ENCODE results near the genes INO80E, MYL11, ZNF747 and FBRS.

GRCh38 chr16:29877001-29877244, 13.9 kb upstream of the CDIPT start:
- PRO-cap, 2 experiments = peak in 1 of 2 experiments; most common minus-strand start chr16:29877051 (in 1)

- PRO-cap, 2 experiments = no peak in any of the 2 experiments
Observed at GRCh38 chr16:29922426-29922906, 3.6 kb downstream of the KCTD13 start.

- PRO-cap, 2 experiments = no peak in any of the 2 experiments
Observed at GRCh38 chr16:29922982-29923472, 3.0 kb downstream of the KCTD13 start.

DNA sequence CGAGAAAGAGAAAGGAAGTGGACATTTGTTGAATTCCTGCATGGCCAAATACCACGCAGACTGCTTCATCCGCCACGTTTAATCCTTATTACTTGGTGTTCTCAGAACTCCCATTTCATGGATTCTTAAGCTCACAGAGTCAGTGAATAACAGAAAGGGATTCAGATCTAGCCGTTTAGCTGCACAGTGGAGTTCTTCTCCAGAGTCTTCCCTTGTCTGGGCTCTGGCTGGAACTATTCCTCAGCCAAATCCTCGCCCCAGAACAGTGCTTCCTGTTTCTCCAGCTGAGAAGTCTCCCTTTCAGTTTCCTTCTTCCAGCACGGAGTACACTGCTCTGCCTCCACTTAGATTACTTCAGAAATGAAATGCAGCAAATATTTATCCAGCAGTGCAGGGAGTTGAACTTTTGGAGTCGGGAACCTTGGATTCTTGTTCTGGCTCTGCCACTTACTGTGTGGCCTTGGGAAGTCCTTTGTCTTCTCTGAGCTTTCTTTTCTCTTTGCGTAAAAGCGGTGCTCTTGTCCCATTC, 745 bp downstream of the TMEM219 start:
- PRO-cap, 2 experiments = peak in 1 of 2 experiments; most common minus-strand start position 351 of the sequence (in 1)

DNA sequence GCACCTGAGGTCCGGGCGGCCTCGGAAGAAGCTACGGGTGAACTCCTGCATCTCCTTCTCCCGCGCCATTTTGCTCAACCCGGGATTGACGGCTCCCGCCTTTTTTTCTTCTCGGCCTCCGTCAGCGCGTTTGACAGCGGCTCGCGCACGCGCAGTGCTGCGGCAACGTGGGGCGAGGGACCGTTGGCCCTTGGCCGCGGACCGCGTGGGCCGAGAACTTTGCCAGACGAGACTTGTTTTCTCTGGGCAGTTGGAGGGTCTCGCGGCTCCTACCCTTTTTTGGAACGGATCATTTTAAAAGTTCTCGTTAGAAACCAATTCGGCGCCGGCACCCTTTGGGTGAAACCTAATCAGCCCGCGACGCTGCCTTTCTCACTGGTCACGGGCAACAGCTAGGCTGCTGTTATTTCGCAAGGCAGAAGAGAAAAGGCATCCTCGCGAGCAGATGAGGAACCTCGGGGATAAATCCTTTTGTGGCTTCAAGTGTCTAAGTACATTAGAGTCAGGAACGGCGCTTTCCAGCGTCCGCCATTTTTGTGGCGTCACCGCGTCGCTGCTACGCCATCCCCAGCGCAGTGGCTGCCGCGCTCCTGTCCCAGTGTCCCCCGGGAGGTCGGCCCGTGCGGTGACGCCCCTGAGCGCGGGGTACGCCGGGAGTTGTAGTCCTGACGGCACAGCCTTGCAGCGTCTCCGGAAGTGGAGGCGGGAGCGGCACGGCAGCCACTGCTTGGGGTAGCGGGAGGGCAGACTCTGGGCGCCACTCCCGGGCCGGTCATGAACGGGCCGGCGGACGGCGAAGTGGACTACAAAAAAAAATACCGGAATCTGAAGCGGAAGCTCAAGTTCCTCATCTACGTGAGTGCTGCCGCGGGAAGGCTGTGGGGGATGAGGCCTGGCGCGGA, at the start of gene INO80E:
Gene INO80E, plus strand, starts transcription at position 705 of the 902 bp plus-strand sequence.
- PRO-cap, 2 experiments = peak in 2 of 2 experiments; most common plus-strand start position 687 of the sequence (in 2); most common minus-strand start position 536 of the sequence (in 2)

- PRO-cap, 2 experiments = no peak in any of the 2 experiments
Observed at GRCh38 chr16:29996718-29997195, 716 bp downstream of the INO80E start.

- PRO-cap, 2 experiments = no peak in any of the 2 experiments
Observed at GRCh38 chr16:30358063-30358658, 3.1 kb upstream of the CD2BP2 start.

DNA sequence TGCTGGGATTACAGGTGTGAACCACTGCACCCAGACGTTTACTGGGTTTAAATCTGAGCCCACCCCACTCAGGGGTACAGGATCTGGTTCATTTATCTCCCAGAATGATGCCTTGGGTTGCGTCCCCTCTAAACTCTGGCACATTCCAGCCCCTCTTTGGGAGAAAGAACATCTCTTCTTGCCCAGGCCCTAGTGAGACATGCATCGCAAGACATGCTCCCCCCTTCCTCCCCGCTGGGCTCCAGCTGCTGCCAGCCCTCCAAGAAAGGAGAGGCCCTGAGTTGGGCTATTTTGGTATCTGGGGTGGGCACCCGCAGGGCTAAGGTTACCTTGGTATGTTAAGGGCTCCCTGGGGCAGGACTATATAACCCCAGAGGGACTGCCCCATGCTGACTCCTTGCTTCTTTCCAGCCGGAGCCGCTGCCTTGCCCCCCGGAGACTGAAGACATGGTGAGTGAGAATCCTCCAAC, at the start of gene MYL11:
Gene MYL11, plus strand, starts transcription at position 392 of the 470 bp plus-strand sequence.
- PRO-cap, 2 experiments = no peak in any of the 2 experiments

- PRO-cap, 2 experiments = peak in 1 of 2 experiments; most common plus-strand start chr16:30395935 (in 1); most common minus-strand start chr16:30395956 (in 1)
Observed at GRCh38 chr16:30395849-30396478, 744 bp downstream of the ZNF48 start.

DNA sequence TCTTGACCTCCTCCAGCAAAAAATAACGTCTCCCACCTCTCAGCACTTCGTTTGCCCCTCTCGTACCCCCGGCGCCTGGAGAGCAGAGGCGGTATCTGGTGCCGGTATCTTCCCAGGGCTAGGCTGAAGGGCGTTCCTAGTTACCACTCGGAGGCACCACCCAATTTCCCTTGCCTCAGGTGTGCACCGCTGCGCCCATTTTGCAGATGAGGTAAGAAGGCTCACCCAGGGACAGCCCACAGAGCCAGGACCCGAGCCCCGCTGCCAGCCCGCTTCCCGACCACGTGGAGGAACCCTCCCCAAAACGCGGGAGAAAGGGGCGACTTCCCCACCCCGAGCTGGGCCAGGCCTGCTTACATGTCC, 326 bp downstream of the DCTPP1 start:
- PRO-cap, 2 experiments = no peak in any of the 2 experiments

- PRO-cap, 2 experiments = peak in 2 of 2 experiments; most common plus-strand start chr16:30446067 (in 2)
Observed at GRCh38 chr16:30445963-30446335, 275 bp upstream of the SEPHS2 start.

DNA sequence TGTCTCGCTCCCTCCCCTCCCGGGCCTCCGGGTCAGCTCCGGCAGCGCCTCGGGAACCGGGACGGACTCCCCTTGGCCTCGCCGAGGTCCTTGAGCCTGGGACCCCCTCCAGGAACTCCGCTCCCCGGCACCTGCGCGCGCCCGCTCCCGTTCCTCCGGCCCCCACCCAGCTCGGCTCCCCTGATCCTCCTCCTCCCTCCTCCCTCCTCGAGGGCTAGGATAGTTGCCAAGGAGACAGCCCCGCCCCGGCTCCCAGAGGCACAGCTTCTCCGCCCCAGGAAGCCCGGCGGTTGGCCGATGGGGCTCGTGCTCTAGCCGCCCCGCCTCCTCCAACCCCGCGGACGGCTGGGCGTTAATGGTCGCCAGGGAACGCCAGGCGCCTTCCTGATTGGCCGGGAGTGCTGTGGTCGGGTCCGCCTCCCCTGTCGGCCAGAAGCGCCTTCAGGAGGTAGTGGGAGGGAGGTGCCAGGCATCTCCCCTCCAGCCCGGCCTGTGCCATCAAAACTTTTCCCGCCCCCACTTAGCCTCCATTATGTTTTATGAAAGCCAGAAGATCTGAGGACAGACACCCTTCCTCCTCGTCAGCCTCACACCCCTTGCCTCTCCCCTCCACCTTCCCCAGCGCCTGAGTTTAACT, 887 bp upstream of the ZNF768 start:
- PRO-cap, 2 experiments = peak in 2 of 2 experiments; most common plus-strand start position 395 of the sequence (in 1); most common minus-strand start position 157 of the sequence (in 1)

DNA sequence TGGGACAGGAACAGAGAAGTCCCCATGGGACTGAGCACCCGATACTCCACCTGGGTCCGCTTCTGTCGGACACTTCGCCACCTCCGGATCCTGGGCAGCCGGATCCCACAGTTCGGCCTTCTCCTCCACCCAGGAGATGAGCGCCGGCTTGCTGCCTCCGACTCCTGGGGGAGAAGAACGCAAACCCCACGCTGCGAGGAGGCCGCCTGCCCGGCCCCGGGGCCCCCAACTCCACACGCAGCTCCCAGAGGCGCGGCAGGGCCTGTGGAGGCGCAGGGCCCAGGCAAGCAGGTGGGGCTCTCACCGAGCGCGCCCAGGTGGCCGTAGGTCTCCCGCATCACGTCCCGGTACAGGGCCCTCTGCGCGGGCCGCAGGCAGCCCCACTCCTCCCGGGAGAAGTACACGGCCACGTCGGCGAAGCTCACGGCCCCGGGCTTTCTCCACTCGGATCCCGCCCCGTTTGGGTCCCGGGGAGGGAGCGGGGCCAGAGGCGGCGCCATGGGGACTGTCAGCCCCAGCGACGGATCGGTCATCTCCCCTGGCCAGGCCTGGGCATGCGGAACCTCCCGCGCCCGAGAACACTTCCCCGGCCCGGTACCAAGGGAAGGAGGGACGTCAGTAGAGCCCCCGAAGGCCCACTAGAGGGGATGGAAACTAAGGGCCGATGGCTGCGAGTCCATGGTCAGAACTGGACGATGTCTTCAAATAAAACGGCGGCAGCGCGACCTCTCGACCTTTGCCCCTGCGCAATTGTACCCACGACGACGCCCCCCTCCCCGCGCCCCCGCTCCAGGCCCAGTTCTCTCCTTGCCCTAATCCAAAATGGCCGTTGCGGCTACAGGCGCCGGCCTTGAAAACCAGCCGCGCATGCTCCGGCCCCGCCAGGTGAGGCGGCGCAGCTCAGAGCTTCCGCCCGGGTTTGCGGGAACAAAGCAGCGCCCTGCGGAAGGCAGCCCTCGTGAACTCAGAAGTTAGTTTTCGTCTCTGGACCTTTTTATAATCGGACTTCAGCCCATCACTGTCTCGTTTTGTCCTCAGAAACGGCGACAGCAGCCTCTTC, at the start of gene ZNF747:
Gene ZNF747, minus strand, starts transcription at position 712 of the 1,060 bp plus-strand sequence.
- PRO-cap, 2 experiments = peak in 2 of 2 experiments; most common plus-strand start position 916 of the sequence (in 2); most common minus-strand start position 462 of the sequence (in 2)

- PRO-cap, 2 experiments = peak in 2 of 2 experiments; most common minus-strand start chr16:30657896 (in 1)
Observed at GRCh38 chr16:30657052-30658244, 783 bp upstream of the FBRS start.

GRCh38 chr16:30658331-30658552, at the start of gene FBRS:
Gene FBRS, plus strand, starts transcription at chr16:30658431.
- PRO-cap, 2 experiments = peak in 2 of 2 experiments; most common plus-strand start chr16:30658425 (in 2)

DNA sequence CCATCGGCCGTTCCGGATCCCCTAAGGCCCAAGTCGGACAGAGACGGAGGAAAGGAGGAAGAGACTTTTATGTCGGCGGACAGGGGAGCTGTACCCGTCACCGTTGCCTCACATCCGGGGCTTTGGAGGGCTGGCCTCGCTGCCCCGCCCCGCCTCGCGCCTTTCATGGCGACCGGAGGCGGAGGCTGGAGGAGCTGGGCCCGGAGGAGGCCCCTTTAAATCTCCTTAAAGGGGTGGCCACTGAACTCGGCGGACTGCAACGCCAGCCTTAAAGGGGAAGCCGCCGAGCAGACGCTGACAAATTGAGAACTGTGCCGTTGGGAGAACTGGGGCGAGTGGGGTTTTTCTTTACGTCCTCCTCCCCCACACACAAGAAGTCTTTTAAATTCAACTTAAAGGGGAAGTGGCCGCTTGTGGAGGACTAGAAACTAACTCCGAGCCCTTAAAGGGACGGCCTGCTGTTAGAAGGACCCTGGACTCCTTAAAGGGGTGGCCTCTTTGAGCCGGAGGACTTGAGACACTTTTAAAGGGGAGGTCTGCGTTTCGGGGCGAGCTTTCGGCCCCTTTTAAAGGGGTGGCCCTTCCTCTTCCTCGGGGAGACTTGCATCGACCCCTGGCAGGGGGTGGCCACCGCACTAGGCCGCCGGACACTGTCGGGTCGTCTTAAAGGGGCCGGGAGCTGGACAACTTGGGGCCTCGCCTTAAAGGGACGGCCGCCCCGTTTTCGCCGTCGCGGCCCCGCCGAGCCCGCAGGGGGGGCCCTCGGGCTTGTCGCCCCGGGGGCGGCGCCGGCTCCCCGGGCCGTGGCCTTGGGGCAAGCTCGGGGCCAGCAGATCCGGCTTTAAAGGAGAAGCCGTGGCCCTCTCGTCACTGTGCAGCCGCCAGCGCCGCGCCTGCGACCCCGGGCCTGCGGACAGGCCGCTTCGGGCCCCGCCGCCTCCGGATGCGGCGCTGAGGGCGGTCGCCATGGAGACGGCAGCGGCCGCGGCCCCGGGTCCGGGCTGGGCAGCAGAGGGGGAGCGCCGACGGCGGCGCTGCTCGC, 643 bp downstream of the FBRS start:
- PRO-cap, 2 experiments = peak in 2 of 2 experiments; most common plus-strand start position 166 of the sequence (in 2); most common minus-strand start position 105 of the sequence (in 2)

DNA sequence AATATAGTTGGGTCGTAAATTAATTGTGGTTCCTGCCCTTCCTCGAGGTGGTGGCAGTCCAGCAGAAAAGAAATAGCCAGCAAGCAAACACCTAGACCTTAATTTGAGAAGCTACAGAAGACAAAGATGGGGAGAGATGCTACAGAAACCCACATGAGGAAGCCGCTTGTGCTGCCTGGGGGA, 2.3 kb downstream of the FBRS start:
- PRO-cap, 2 experiments = no peak in any of the 2 experiments

DNA sequence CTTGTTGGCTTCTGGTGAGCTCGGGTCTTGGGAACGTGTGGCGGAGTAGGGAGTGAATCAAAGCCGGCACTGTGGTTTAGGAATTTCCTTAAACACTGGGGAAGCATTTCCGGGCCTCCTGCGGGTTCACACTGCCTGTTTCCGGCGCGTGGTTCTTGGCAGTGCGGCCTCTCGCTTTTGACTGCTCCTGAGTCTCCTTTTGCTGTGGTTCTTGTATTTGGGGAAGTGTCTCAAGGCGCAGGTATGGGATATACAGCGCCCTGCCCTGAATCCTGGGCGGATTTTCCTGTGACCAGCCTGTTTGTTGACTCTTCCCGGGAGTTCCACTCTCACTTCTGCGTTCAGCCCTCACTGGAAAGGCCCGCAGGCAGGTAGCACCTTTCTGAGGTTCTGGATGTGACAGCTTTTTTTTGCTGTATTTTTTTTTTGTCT, 274 bp downstream of the SRCAP start:
- PRO-cap, 2 experiments = peak in 1 of 2 experiments; most common plus-strand start position 136 of the sequence (in 1)

- PRO-cap, 2 experiments = no peak in any of the 2 experiments
Observed at GRCh38 chr16:30699698-30700206, 781 bp downstream of the SRCAP start.

DNA sequence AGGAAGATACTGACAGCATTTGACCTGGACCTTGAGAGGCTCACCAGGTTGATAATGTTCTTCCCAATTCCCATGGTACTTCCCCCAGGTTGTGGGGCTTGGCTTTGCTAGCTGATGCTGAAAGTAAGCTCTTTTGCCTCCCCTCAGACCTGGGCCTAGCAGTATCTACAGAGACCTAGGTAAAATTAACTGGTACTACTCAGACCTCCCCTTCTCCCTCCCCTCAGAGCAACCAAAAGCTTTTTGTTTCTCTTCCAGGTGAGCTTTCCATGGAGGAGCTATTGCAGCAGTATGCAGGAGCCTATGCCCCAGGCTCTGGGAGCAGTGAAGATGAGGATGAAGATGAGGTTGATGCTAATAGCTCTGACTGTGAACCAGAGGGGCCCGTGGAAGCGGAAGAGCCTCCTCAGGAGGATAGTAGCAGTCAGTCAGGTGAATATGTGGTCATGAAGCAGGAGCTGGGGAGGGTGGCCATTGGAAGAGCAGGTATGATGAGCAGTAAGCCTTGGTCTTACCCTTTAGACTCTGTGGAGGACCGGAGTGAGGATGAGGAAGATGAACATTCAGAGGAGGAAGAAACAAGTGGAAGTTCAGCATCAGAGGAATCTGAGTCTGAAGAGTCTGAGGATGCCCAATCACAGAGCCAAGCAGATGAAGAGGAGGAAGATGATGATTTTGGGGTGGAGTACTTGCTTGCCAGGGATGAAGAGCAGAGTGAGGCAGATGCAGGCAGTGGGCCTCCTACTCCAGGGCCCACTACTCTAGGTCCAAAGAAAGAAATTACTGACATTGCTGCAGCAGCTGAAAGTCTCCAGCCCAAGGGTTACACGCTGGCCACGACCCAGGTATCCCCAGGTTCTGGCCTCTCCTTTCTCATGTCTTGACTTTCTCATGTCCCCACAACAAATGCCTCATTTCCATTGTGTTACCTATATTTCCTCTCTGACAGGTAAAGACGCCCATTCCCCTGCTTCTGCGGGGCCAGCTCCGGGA, 12.6 kb downstream of the SRCAP start:
- PRO-cap, 2 experiments = no peak in any of the 2 experiments

All from Colon Carcinoma Metastatic in the Brain (tissue), 2 donors.